ENCODE measurements around a stretch of chr16.

DNA sequence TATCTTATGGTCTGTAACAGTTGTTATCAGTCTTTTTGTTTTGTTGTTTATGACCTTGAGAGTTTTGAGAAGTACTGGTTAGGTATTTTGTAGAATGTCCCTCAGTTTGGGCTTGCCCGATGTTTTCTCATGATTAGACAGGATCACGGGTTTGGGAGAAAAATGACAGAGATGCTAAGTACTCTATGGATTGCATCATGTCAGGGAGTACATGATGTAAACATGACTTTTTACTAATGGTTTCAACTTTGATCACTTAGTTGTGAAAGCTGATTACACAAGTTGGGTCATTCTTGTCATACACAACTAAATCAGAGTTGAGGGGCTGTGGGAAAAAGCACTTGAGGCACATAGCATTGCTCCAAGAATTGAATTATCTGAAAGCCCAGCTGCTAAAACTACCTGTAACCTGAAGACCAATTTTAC lies 94.8 kb upstream of the SIAH1 start:
- PRO-cap: no peak

DNA sequence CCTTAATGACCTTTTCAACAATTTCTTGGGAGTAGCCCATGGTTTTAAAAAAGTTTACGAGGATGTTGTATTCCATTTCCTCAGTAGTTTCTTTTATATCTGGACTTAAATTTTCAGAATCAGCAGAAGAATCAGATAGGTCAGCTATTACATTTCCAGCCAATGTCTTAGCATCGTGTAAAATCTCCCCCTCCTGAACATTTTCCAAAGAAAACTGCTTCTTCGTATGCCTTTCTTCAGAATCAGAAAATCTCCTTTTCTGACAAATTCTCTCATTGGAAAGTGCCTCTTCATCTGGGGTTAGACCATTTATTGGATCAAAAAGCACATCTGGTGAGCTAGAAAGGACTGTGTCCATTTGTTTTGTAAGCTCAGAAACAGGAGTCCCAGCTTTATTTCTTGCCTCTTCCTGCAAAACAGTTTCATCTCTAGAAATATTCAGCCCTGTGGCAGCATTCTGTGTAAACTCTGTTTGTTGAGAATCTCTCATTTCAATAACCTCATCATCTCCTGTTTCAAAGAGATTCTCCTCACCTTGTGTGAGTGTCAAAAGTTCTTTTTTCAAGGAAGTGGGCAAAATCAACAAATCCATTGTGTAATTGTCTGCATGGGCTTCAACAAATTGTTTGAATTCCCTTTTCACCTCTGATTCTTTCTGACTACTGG lies 48.3 kb downstream of the N4BP1 start:
- PRO-cap: no peak

DNA sequence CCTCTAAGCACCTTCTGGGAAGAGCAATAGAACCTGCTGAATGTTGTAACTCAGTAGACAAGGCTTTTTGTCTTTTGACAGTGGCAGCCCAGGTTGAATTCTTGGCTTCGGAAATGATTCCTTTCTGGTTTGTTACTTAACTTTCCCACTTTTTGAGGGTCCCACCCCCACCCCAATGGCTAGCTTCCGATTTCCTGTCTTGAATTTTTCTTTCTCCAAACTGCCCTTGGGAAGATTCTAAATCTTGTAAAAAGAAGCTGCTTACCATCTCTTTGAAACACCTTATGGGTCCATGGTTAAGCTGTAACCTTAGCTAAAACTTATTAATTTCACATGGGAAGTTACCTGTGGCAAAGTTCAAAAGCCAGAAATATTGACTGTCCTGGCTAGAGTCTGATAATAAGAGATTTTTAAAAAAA lies 18.8 kb downstream of the N4BP1 start:
- PRO-cap: no peak

DNA sequence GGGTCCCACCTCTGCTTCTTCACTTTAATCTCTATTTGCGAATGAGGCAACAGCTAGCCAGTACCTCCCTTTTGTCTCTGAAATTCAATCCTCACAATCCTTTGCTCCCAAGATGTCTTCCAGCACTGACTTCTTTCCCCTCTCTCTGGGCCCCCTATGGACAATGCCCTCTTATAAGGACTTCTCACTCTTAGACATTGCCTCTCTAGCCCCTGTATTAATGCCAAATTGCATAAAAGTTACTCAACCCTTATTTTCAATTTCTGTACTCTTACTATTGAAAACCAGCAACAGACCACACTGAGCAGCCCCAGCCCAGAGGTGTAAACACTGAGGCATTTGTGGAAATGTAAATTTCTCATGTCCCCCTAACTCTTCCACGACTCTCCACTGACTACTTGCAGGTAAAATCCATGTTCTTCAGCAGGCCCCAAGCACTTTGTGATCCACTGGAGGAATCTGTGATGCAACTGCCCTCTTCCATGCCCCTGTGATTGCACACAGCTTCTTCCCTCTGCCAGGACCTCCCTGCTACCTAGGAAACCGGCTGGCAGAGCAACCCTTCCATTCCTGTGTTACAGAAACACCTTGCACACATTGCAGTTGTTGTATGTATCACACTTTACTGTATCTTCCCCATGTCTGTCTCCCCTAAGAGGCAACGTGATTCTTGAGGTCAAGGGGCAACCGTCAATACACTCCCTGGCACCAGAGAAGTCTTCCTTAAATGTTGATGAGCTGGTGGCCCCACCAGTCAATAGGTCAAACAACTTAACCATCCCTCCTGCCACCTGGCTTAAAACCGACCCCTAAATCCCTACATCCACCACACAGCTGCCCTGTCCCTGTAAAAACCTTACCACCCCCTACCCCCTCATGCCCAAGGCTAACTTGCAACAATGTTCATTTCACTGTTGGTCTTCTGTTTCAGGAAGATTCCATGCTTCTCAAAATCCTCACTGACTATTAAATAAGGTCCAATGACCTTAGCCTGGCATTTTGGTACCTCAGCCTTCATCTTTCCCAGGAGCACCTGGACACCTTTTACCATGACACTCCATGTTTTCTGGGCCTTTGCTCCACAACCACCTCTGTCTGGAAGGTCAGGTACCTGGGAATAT lies 4.2 kb downstream of the N4BP1 start:
- PRO-cap: no peak

DNA sequence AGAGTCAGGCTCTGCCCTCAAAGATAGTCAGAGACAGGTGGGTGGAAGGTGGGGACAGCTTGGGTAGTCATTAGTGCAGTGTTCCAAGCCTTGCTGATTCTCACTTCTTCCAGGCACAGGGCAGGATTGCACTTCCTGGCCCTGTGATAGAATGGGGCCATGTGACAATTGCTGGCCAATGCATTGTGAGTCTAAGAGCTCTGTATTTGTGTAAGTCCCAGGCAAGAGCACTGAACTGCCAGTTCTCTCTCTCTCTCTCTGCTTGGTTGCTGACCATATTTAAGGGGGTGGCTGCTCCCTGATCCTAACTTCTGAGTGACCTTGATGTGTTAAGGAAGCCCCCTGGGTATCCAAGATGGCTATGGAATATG lies 112.1 kb downstream of the C16orf78 start:
- PRO-cap: no peak

- PRO-cap: no peak
Measured at GRCh38 chr16:49543406-49543913, 169.9 kb downstream of the C16orf78 start.

DNA sequence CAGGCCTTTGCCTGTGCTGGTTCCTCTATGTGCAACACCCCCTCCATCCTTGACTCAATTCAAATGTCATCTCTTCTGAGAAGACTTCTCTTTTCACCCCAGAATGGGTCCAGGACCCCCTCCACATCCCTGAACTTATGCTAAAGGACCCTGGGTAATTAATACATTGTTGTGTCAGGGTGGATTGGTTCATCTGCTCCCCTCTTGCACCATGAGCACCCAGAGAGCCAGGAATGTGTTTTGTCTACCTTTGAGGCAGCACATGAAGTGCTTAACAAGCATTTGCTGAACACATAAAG lies 226.5 kb downstream of the ZNF423 start:
- PRO-cap: no peak

DNA sequence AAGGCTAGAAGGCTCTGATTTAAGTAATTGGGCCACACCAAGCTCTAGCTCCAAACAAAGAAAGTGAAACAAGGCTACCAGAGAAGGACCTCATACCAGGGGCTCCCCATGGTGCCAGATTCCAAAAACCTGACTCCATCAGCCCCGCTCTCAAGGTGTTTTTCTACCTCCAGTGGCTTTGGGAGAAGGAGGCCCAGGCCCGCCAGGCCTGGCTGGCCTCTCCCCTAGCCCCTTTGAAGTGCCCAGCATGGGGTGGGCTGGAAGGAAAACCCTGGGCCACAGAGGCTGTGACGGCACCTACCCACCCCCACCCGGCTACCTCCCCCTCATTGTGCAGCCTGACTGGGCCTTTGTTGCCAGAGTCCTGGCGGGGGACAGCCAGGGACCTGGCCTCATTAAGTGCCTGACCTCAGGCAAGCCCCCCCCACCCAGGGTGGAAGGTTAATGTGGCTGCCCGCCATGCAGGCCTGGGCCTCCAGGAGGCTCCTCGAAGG lies 159.5 kb downstream of the ZNF423 start:
- PRO-cap: no peak

DNA sequence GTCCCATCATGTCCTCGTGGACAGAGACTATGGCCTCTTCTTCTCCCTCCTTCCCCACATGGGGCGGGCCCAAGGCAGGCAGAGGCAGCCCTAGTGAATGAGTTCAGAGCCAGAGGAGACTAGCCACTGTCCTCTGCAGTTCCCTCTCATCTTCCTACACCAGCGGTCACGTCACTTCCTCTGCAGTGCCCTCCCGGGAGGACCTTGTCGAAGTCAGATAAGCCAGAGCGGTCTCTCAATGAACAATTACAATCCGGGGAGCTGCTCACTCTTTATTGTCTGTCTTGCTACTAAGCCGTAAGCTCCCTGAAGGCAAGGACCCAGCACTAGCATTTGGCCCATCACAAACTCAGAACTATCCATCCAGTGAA lies 18.2 kb downstream of the ZNF423 start:
- PRO-cap: no peak

DNA sequence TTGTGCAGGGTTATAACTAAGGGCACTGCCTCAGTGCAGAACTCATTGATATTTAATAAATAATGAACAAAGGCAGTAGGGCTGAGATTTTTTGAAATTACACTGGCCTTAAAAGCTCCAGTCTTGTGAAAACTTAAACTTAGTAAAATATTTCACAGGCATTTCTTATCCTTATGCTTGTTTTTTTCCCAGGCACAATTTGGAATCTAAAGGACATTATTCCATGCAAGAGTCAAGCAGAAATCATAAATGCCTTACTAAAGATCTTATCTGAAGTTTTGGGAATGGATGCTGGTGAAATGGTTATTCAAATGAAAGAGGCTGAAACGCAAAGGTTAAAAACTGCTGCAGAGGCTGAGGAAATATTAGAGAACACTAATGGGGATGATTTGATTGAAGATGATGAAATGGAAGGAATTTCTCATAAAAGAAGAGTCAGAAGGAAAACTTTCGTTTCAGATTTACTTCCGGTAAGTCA lies 12.8 kb downstream of the HEATR3 start:
- PRO-cap: no peak

- PRO-cap: no peak
Measured at GRCh38 chr16:50158159-50159022, 5.3 kb downstream of the TENT4B start.

DNA sequence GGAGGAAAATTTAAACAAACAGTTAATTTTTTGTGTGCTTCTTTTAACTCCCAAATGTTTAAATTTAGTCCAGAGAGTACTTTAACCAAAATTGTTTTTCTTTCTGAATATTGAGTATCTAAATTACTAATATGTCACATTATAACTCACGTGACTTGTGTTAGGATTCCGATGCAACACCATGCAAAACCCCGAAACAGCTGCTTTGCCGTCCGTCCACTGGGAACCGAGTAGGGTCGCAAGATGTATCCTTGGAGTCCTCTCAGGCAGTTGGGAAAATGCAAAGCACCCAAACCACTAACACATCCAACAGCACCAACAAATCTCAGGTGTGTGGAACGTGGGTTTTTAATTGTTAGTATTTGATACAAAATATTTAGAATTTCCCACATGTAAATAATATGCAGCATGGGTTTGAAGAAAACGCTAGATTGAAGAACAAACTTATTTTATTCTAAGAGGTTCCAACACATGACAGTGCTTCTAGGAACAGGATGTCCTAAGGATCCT lies 38.6 kb upstream of the ADCY7 start:
- PRO-cap: no peak

- PRO-cap: no peak
Measured at GRCh38 chr16:50272056-50272528, 5.7 kb downstream of the ADCY7 start.

DNA sequence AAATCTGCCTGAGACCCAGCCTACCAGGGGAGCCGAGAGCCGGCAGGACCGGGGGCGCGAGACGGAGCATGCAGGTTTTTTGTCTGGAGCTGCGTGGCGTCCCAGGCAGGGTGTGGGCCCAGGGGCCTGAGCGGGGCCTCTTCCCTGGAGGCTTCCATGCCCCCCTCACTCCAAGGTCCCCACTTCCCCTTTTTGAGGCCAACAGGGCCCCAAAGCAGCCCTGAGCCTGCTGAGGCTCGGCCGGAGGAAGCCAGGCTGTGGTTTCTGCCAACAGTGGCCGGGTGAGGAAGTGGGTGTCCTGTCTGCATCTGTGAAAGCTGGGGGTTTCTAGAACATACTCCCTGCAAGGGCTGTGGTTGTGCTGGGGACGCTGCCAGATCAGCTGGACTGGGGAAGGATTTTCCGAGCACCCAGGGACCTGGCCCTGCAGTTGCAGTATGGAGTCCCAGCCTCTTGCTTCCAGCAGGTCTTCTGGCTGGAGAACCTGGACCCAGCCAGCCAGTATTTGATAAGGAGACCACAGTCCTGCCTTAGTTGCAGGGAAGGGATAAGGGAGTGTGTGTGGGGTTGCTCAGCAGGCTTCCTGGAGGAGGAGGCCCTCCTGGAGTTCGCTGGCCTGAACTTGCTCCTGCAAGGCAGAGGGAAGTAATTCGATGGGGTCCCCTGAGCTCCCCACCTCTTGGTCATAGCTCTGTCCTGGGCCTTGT lies 15.7 kb downstream of the ADCY7 start:
- PRO-cap: no peak

DNA sequence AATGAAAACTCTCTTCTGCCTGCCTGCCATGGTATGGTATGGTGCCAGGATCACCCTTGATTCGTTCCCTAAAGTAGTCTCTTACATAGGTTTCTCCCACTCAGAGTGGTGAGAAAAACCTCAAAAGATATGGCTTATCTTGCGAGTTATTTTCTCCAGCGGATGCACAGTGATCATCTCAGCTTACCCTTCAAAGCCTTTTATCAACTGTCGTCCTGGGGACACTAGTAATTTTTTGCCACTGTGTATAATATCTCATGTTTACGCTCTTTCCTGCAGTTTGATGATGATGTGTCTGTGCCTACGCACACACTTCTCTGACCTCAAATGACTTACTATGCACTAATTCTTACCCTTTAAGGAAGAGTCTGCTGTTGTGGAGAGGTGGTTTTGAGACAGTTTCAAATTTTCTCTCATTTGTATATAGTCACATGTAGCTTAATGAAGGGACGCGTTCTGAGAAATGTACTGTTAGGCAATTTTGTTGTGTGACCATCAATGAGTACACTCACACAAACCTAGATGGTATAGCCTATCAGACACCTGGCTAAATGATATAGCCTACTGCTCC lies 29.9 kb downstream of the BRD7 start:
- PRO-cap: no peak

- PRO-cap: no peak
Measured at GRCh38 chr16:50360826-50361159, 8.0 kb downstream of the BRD7 start.

DNA sequence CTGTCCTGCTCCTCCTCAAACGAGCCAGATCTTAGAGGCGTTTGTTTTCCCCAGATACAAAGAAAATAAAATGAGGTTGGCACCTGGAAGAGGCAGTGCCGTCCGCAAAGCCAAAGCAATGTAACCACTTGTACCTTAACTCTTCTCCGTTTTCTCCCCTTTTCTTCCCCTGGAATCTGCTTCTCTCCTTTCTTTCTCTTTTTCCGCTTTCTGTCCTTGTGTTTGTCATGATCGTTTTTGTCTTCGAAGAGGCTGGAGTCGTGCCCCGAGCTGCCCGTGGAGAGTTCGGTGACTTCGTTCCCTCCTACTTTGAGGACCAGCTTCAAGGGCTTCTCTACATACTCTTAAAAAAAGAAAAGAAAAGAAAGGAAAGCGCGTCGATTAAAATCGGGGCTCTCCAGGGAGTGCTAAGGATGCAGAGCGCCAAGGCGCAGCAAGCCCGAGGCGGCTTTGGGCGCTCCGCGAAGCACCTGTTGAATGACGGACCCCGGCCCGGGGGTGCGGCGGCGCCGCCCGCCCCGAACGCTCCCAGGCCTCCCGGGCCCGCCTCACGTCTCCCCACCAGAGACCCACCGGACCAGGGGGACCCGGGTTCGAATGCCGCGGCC lies 728 bp downstream of the BRD7 start:
- PRO-cap: no peak

- PRO-cap: no peak
Measured at GRCh38 chr16:50505734-50506522, 42.3 kb upstream of the NKD1 start.

DNA sequence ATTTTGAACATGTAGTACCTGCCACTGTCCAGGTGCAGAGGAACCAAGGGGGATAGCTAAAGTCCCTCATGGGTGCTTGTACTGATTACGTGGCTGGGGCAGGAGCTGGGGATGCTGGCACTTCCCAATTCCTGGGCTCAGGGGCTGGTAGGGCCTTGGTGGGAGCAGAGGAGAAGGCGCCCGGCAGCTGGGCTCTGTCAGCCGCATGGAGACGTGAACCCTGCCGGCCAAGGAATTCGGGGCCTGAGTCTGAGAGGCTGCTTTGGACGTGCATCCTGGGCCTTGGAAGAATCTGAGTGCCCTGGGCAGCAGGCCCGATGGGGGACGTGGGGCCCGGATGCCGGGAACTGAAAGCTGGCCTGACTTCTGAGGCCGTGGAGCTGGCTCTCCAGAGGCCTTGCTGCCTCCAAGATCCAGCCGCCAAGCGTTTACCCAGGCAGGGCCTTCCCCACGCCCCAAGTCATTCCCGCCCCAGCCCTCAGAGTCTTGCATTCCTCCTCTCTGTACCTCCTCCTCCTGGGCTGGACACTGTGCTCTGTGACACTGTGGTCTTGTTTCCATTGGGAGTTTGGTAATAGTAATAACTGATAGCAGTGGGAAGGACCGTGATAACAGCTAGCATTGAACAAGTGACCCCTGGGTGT lies 37.1 kb downstream of the NKD1 start:
- PRO-cap: no peak

GRCh38 chr16:50602542-50603013 lies 54.4 kb downstream of the NKD1 start:
- PRO-cap: no peak